Renal cortical epithelial cell (primary cell): ENCODE measurements around the gene AGXT2.

- RRBS: no CpG with 5 or more reads among the region's 4 CpGs
These were observed 47.6 kb downstream of the ZFR start for GRCh38 chr5:32396981-32397365.

GRCh38 chr5:32432812-32433193, 11.7 kb downstream of the ZFR start:
- RRBS: no CpG with 5 or more reads among the region's 5 CpGs

DNA sequence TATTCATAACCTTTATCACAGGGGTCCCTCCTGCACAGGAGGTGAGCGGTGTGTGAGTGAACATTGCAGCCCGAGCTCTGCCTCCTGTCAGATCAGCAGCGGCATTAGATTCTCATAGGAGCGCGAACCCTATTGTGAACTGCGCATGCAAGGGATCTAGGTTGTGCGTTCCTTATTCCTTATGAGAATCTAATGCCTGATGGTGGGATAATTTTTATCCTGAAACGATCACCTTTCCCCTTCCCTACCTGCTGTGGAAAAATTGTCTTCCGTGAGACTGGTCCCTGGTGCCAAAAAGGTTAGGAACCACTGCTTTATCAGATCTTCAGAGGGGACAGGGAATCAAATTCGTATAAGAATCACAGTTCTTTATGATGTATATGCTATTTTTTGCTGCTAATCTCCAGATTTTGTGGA, 9.2 kb downstream of the SUB1 start:
- RRBS: no CpG with 5 or more reads among the region's 10 CpGs

GRCh38 chr5:32603968-32605037, 18.9 kb downstream of the SUB1 start:
- RRBS: no CpG with 5 or more reads among the region's 9 CpGs

GRCh38 chr5:32645423-32645622, 60.0 kb downstream of the SUB1 start:
- RRBS: no CpG with 5 or more reads among the region's 3 CpGs

DNA sequence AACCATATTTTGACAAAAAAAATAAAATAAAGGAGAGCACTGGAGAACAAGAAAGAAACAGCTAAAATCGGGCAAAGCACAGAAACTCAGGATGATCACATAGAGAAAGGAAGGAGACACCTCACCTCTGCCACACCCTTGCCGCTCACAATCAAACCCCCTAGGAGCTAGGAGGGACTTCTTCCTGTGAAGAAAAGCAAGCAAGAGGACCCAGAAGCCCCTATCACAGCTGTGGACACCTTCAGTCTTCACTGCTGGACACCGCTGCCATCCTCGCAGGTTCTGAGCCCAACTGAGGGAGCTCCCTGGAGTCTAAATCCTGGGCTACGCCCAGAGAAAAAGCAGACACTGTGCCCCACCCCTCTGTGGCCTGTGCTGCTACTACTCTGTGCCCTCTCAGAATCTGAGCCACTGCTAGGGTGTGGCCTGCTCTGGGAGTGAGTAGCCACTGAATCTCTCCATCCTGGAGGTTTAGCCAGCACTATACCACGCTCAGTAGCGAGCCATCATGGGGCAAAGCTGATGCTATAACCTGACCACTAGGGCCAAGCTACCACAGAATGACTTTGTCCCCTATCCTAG, 338.1 kb downstream of the NPR3 start:
- RRBS: no CpG with 5 or more reads among the region's 7 CpGs

DNA sequence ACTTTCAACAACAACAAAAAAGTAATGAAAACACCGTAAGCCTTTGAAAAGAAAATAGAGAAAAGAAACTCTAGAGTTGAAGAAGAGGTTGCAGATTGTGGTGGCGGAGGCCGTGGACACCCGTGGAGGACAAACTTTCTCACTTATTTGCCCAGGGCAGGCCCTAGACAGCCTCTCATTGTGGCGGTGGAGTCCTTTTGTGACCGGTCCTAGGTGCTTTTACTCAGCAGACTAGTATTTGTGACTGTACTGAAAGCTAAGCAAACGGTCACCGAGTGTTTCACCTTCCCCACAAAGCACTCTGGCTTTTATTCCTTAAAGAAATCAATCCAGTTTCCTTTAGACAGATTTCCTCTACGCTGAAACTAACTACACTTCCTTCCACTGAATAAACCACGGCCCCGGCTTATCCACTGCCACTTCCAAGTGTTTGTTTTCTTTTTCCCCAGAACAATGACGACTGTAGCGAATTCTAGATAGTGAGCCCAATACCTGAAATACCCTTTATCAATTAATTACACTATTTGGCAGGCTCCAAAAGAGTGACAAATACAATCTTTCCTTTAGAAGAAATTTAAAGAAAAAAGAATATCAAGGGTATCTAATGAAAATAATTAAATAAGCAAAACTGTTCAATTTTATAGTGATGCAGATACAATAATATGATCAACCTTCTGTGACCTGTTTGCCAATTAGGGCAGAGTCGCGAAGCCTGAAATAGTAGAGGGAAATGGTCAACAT, 210.1 kb upstream of the TARS1 start:
- RRBS: no CpG with 5 or more reads among the region's 15 CpGs

DNA sequence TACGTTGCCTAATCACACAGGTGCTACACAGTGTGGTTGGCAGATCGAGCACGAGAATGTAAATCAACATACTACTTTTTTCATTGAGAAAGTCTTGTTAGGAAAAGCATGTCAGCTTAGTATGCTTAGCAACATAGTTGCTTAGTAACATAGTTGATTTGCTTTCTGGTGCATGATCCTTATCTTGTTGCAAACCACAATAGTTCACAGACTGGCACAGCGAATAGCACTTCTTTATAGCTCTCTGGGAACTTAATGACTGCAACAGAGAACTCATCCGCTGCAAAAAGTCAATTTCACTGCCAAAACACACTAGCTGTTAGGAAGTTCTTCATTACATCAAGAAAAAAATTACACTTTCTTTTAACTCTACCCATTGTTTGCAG, 201.4 kb downstream of the TARS1 start:
- RRBS: no CpG with 5 or more reads among the region's 5 CpGs

DNA sequence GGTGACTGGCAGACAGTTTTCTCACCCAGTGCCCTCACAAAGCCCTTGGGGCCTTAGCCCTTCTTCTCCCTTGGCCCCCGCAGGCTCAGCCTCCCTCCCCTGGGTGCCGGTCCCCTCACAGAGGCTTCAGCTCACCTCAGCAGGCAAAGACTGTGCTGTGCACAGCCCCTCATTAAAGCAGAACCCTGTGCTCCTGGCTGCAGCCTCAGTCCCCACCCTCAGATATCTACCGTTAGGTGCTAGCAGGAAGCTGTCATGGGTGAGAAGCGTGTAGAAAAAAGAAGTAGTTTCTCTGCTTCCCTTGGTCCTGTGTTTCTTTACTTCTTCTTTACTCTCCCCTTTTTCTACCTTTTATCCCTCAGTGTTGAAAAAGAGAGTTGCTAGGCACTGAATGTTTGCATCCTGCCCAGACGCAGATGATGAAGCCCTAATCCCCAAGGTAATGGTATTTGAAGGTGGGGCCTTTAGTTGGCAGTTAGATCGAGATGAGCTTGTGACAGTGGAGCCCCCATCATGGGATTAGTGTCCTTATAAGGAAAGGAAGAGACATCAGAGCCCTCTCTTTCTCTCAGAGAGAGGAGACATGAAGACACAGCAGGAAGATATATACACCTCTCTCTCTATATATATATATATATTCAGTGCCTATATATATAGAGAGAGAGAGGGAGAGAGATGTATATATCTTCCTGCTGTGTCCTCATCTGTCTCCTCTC, 205.5 kb downstream of the ADAMTS12 start:
- RRBS: no CpG with 5 or more reads among the region's 6 CpGs

DNA sequence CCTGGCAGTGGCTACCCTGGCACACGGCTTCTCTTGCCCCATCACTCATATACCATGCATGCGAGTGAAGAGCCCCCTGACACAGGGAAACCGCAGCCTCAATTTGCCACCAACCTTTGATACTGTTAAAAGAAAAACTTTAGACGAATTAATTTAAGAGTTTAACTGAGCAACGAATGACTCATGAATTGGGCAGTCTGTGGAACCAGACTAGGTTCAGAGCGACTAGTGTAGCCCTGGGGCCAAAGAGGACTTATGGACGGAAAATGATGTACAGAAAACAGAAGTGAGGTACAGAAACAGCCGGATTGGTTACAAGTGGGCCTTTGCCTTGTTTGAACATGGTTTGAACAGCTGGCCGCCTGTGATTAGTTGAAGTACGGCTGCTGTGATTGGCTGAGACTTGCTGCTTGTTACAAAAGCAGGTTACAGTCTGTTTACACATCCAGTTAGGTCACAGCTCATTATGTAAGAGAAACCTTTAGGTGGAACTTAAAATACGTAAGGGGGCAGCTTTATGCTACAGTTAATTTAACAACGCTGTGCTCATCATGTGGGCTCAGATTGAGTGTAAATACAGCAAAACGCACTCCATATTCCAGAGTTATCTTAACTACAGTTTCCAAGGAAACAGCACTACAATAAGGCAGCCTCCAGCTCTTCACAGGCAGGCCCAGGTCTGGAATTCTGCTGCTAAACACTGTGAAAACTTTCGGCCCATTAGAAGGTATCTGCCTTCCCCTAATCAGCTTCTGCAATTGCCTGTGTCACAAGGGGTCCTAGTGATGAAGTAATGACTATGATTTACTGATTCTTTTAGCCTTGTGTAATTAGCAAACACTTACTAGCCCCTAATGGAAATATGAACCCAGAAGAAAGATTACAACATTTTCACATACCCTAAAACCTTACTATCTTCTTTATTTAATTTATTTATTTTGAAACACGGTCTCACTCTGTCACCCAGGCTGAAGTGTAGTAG, 6.5 kb downstream of the AMACR start:
- RRBS: no CpG with 5 or more reads among the region's 15 CpGs

DNA sequence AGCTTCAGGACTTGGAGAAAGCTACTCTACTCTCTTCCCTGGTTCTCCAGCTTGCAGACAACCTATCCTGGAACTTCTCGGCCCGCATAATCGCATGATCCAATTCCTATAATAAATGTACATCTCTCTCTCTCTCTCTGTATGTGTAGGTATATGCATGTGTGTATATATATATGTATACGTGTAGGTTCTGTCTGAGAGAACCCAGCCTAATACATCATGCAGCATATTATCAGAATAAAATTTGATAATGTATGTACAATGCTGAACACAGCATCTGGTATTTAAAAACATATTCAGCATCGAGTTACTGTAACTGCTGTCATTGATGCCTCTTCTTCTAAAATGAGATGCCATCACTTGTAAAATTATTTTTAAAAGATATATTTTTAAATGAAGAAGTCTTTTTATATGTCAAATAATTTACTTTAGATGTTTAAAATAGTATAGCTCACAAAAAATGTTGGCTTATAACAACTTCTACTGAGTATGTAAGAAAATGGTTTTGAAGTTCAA, 122.3 kb upstream of the C1QTNF3 start:
- RRBS: no CpG with 5 or more reads among the region's 5 CpGs

- RRBS: no CpG with 5 or more reads among the region's 77 CpGs
These were observed 201.8 kb upstream of the C1QTNF3 start for GRCh38 chr5:34244509-34245612.

GRCh38 chr5:34586059-34586509, 70.0 kb upstream of the RAI14 start:
- RRBS: no CpG with 5 or more reads among the region's 5 CpGs

DNA sequence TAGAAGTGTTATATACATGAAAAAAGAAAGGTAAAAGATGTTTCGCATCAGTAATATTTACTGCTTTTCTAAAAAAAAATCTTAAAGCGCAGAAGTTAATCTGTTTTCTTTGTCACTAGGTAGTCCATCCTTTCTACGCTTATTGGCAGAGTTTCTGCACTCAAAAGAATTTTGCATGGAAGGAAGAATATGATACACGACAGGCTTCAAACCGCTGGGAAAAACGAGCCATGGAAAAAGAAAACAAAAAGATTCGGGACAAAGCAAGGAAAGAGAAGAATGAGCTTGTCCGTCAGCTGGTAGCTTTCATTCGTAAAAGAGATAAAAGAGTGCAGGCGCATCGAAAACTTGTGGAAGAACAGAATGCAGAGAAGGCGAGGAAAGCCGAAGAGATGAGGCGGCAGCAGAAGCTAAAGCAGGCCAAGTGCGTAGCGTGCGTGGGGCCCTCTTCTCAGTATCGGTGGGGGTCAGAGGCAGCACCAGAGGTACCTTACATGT, 7.9 kb downstream of the DNAJC21 start:
- RRBS: no CpG with 5 or more reads among the region's 18 CpGs

DNA sequence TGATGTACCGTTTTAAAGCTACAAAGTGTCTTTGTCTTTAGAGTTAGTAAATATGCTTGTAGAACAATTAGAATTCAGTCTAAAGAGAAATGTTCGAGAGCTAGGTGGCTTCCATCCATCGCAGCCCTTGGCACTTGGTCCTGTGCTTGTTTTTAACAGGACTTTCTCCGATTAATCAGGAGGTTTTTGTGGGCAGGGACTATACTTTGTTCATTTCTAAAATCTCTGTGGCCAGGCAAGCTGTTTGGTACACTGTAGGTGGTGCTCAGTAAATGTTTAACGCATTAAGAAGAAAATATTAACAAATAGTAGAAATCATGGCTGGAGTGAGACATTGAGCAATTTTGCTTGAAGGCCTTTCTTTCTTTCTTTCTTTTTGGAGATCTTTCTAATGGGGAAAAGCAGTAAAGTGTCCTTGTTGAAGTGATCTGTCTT, 20.8 kb downstream of the AGXT2 start:
- RRBS: no CpG with 5 or more reads among the region's 5 CpGs

DNA sequence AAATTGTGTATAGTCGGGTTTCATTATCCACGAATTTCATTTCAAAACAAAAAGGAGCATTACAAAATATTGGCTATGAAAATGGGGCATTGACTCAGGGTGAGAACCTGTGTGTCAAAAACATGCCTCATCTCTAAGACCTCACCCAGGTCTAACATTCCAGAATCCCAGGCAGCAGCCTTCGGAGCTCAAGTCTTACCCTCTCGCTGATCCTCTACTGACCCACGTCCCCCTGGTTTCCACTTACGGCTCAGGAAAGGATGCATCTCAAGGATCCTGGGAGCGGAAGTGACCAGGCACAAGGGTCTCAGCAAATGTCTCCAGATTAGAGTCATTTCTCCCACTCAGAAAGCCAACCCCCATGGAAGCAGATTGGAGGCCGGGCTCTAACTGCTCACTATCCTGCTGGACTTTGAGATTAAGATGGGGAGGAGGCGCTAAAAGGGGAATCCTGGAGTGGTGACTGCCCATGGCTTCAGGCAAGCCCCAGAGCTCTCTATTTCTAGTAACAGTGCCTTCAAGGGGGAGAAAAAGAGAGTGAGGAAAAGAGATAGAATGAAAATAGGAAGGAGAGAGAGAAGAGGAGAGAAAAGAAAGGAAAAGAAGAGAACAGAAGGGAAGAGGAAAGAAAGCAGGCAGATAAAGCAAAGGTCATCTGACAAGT, at the start of gene AGXT2:
AGXT2 (minus strand) TSS at position 392 of the 664 bp plus-strand sequence.
- RRBS: no CpG with 5 or more reads among the region's 9 CpGs

DNA sequence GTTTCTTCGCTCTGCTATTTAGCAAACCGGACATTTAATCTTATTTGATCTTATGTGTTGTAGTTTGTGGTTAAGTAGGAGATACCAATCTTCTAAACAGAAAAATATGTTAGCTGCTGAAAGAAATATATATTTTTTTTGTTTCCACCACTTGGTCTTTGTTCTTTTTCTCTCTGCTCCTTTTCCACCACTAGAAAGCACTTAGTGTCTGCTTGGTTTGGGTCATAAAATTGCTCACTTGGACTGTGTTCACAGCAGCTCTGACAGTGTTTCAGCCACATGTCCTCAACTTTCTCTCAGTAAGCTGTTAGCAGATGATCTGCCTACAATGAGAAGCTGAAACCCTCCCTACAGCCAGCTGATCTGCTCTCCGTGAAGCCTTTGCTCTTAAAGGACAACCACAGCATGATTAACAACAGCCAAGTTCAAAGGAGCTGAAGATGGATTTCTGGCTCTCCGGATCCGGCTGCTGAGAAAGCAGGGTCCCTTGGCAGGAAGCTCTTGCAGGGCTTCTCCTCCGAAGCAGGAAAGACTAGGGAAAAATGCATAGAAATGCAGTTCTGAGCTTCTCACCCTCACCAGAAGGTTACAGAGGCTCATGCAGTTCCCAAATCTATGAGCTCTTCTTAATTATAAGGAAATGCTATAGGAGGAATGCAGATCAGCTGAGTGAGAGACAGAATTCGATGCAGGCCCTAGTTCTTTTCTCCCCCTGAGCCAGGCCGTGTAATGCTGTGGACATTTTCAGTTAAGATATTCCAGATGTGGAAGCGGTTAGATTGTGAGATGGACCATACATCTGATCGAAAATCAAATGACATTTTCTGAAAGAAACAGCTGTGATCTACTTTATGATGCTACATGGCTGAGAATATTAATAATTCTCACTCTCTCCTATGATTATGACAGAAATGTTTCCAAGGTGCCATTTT, 31.5 kb downstream of the PRLR start:
- RRBS: no CpG with 5 or more reads among the region's 10 CpGs

DNA sequence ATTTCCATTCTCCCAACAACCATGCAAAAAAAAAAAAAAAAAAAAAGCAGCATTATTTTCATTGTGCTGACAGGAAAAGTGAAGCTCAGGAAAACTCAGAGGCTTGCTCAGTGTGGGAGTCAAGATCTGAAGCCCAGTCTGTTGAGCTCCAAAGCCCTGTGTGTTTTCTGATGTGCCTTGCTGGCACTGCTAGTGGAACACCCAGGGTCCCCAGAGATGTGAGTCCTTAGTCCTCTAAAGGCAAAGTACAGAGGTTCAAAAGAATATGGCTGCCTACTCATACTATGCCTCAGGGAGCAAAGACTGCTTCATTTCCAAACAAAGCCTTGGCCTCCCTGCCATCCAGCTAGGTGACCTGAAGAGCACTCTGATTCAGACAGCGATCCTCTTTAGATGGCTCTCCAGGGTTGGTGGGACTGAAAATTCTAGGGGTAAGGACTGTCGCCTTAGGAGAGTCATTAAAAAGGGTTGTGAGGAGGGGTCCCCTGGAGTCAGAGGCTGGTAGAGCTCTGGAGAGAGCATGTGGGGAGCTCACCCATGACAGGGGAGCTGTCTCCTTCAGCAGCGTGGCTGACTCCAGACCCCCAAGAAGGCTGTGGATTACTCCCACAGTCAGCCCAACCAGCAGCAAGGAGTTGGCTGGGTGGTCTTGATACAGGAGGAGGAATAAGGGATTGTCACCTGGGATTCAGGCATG, 1.9 kb downstream of the PRLR start:
- RRBS: no CpG with 5 or more reads among the region's 3 CpGs

- RRBS: no CpG with 5 or more reads among the region's 2 CpGs
These were observed 133.9 kb upstream of the SPEF2 start for GRCh38 chr5:35483675-35484214.